Bronchus fibroblast of lung (primary cell): ENCODE measurements around a stretch of chr1.

DNA sequence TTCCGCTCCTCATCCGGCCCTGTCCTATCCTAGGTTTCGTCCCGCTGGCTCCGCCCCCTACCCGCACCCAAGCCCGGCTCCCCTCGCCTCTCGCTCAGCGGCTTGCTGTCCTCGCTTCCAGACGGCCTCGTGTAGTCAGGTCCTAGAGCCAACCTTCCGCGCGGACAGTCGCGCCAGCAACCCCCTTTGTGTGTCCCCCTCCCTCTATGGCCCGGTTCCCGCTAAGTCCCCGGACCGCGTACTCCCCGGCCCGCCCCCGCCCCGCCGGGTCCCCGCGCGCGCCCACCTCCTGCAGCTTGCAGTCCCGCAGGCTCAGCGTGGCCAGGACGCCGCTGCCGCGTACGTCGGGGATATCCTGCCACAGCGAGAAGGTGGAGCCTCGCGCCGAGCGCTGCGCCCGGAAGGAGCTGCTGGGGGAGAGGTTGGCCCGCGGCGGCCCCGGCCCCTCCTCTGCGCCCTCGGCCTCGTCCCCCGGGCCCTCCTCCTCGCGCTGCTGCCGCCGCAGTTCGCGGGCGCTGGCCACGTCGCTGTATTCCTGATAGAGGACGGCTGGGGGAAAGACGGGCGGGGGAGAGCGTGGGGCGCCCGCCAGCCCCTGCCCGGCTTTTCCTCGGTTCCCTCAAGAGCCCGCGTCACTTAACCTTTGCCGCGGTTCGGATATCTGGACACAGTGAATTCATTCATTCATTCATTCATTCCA is 5.6 kb downstream of the ARHGEF19 start:
- RAMPAGE, long total RNA, result no peak

- RAMPAGE, long total RNA, result no peak
Observed at GRCh38 chr1:16348968-16349512, 3.2 kb downstream of the FBXO42 start.

- RAMPAGE, long total RNA, result no peak
Observed at GRCh38 chr1:16375477-16376042, 8.5 kb downstream of the SZRD1 start.

GRCh38 chr1:16387146-16387496 is 20.1 kb downstream of the SZRD1 start:
- RAMPAGE, long total RNA, result no peak

GRCh38 chr1:16394985-16395388 is 27.9 kb downstream of the SZRD1 start:
- RAMPAGE, long total RNA, result no peak

- RAMPAGE, long total RNA, result no peak
Observed at GRCh38 chr1:16420515-16421117, 16.6 kb downstream of the SPATA21 start.

- RAMPAGE, long total RNA, result no peak
Observed at GRCh38 chr1:16430601-16430962, 6.6 kb downstream of the SPATA21 start.

- RAMPAGE, long total RNA, result no peak
Observed at GRCh38 chr1:16472530-16472969, 32.0 kb downstream of the NECAP2 start.

- RAMPAGE, long total RNA, result no peak
Observed at GRCh38 chr1:16534837-16535892, 94.6 kb downstream of the NECAP2 start.

DNA sequence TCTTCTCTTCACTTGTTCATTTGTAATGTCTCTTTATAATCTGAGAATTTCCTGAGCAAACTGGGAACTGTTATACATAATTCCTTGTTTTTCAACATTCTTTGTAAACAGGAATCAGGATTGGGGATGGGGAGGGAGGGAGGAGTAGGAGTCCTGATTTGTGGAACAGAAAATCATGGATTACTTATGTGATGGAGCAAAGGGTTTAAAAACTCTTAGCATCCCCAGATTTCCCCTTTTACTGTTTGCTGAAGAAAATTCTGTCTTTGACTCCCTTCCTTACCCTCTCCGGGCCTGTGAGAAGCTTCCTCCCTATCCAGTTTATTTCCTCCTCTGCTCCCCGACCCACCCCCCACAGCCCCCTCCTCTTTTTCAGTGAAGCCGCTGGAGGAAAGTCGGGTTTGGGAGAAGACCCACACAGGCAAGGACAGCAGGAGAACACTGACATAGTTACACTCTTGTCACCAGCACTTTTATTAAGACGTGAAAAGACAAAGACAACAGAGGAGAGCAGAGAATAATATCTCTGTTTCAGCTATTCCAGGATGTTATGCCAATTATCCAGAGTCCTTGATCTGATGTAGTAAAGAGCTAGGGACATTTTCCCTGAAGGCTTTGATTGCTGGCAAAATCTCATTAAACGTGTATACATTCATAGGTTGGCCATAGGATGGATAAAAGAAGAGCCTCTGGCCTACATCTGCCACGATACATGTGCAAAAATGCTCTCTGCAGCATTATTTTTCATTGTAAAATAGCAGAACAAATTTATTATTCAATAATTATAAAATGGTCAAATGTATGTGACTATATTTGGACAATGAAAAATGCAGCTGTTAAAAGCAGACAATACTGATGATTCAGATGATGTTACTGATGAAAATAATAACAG is 177.5 kb downstream of the NECAP2 start:
- RAMPAGE, long total RNA, result no peak

- RAMPAGE, long total RNA, result no peak
Observed at GRCh38 chr1:16626750-16627122, 186.2 kb downstream of the NECAP2 start.

GRCh38 chr1:16637973-16638800 is 197.7 kb downstream of the NECAP2 start:
- RAMPAGE, long total RNA, result no peak

DNA sequence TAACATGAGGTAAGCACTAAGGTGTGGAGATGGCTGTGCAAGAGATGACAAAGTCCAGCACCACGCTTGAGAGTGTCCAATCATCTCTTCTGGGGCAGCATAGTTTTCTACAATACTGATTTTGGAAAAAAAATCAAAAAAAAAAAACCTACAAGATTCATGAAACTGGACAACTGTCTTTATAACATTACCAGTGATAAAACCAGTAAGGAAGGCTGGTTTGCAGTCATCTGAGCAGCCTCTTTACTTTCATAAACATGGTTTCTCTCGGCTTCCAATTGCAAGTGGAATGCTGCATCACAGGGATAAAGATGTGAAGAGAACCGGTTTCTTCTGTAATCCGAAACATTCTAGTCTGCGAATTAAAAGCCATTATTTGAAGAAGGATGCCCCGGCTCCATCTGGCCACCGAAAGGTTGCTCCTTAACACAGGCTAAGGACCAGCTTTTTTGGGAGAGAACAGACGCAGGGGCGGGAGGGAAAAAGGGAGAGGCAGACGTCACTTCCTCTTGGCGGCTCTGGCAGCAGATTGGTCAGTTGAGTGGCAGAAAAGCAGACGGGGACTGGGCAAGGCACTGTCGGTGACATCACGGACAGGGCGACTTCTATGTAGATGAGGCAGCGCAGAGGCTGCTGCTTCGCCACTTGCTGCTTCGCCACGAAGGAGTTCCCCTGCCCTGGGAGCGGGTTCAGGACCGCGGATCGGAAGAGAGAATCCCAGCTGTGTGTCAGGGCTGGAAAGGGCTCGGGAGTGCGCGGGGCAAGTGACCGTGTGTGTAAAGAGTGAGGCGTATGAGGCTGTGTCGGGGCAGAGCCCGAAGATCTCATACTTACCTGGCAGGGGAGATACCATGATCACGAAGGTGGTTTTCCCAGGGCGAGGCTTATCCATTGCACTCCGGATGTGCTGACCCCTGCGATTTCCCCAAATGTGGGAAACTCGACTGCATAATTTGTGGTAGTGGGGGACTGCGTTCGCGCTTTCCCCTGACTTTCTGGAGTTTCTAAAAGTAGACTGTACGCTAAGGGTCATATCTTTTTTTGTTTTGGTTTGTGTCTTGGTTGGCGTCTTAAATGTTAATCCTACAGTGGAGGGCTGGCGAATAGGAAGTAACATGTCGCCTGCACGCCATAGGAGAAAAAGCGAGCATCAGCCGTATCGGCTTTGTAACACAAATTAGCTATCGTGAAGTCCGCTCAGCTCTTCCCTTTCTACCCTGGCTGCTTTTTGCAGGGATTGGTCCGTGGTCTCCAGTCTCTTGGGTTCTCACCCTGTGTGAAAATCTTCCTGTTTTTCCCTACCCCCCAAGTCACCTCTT is 26.1 kb upstream of the CROCC start:
- RAMPAGE, long total RNA, result no peak

DNA sequence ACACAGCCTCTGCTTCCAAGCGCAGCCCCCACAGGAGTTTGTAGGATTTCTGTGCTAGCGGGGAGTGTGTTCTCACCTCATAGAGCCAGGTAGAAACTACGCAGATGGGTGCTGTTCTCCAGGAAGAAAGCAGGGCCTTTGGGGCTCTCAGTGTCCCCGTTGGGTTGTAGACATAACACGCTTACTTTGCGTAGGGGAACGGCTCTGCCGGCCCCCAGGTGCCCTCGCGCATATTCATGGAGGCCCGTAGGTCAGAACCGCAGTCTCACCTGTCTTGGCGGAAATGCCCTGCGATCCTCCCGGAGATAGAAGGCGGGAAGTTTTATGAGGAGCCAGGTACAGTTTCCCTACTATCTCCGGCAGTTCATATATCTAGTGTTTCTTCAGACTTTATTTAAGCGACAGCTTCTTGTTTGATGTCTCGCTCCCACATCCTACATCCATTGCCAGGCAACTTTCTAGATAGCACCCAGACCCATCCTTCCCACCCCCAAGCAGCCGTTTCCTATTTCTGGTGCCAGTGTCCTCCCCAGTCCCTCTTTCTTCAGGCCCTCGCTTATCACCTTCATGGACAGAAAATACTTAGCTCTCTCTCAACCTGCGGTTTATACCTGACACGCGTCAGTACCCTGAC is 25.1 kb upstream of the CROCC start:
- RAMPAGE, long total RNA, result no peak

DNA sequence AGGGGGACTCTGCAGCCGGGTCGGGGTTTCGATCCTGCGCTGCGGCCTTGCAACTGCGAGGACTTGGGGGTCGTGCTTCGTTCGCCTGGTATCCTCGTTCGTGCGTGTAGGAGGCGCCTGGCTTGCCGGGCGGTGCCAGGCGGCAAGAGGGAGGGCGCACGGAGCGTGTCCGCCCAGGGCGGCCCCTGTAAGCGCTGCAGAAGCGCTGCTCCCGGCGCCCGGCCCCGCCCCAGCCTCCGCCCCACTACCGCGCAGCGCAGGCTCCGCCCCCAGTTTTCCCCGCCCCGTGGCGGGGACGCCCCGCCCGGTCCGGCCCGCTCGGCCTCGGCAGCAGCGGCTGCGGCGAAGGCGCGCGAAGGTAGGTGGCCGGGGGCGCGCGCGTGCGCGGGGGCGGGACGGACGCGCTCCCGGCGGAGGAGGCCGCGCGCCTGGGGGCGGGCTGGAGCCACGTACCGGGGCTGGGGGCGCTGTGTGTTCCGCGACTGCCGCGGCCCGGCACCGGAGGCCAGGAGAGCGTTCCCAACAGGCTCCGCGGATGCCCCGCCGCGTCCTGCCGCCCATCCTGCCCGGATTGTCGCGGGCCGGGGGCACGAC is 7.9 kb upstream of the CROCC start:
- RAMPAGE, long total RNA, result no peak

- RAMPAGE, long total RNA, result no peak
Observed at GRCh38 chr1:16929671-16930396, 8.1 kb downstream of the CROCC start.

DNA sequence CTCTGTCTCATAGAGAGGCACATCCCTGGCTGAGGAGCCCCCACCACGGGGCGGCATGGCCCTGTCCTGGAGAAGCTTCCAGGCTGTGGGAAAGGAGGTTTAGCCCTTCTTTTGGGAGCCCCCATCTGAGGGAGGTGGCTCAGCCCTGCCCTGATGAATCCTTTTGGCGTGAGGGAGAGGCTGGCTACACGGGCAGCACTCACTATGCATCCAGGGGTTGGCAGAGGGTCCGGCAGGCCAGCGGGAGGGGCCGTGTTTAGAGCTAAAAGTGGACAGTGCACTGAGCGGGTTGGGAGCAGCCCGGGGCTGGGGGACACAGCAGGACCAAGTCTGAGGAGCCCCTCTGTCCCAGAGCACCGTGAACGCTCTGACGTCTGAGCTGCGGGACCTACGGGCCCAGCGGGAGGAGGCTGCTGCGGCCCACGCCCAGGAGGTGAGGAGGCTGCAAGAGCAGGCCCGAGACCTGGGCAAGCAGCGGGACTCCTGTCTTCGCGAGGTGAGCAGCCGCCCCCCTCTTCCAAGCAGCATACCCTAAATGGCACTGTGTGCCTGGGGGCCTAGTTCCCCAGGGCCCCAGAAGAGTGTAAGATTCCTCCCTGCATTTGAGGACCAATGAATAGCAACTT is 25.9 kb downstream of the MFAP2 start:
- RAMPAGE, long total RNA, result no peak

- RAMPAGE, long total RNA, result no peak
Observed at GRCh38 chr1:17122559-17122881, 3.3 kb upstream of the PADI2 start.

DNA sequence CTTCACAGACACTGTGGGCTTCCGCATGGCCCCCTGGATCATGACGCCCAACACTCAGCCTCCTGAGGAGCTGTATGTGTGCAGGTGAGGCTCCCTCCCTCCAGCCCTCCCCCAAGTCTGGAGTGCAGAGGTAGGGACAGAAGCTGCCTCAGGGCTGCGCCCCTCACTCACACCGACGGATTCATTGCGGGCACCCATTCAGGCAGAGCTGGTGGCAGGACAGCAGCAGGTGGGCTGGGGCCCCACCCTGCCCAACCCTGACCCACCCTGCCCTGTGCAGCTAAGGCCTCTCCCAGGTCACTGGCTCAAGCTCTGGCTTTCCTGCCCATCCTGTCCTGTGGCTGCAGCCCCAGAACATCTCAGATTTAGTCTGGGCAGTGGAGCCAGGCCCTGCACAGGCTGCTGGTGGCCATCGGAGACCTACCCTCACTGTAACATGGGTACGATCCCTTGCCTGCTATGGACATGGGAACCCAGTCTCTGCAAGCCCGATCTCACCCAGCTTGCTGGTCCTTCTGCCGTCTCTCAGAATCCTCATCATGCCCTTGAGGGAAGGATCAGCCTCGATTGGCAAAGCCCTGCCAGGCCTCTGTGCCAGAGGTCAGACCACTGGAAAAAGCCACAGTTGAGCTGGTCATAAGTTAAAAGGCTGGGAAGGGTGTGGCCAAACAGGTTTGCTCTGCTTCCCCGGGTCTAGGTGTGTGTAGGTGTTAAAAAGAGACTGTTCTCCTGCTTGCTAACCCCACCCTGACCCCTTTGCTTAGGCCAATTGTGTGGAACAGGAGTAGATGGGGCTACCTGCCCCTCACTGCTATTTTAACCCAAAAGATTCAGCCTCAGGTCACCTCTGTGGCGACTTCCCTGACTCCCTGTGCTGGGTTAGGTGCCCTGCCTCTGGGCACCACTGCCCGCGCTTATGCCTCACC is 19.7 kb upstream of the PADI3 start:
- RAMPAGE, long total RNA, result no peak

GRCh38 chr1:17441276-17442145 is 2.0 kb upstream of the RCC2 start:
- RAMPAGE, long total RNA, result no peak